LHCN-M2 (cell line): Measurements from ENCODE around the genes PRDM5, CCNA2 and IL21.

GRCh38 chr4:119011074-119011305 is 122.3 kb downstream of the SYNPO2 start:
- RAMPAGE, long total RNA = no peak

- RAMPAGE, long total RNA = no peak
Observed at GRCh38 chr4:119266938-119267572, 33.4 kb downstream of the C4orf3 start.

DNA sequence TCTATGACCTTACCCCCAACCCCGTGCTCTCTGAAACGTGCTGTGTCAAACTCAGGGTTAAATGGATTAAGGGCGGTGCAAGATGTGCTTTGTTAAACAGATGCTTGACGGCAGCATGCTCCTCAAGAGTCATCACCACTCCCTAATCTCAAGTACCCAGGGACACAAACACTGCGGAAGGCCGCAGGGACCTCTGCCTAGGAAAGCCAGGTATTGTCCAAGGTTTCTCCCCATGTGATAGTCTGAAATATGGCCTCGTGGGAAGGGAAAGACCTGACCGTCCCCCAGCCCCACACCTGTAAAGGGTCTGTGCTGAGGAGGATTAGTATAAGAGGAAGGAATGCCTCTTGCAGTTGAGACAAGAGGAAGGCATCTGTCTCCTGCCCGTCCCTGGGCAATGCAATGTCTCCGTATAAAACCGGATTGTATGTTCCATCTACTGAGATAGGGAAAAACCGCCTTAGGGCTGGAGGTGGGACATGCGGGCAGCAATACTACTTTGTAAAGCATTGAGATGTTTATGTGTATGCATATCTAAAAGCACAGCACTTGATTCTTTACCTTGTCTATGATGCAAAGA is 74.6 kb upstream of the FABP2 start:
- RAMPAGE, long total RNA = no peak

- RAMPAGE, long total RNA = no peak
Observed at GRCh38 chr4:119454014-119454695, 132.2 kb upstream of the FABP2 start.

- RAMPAGE, long total RNA = no peak
Observed at GRCh38 chr4:119476115-119476475, 152.5 kb downstream of the PDE5A start.

GRCh38 chr4:119626387-119626835 is 2.2 kb downstream of the PDE5A start:
- RAMPAGE, long total RNA = no peak

DNA sequence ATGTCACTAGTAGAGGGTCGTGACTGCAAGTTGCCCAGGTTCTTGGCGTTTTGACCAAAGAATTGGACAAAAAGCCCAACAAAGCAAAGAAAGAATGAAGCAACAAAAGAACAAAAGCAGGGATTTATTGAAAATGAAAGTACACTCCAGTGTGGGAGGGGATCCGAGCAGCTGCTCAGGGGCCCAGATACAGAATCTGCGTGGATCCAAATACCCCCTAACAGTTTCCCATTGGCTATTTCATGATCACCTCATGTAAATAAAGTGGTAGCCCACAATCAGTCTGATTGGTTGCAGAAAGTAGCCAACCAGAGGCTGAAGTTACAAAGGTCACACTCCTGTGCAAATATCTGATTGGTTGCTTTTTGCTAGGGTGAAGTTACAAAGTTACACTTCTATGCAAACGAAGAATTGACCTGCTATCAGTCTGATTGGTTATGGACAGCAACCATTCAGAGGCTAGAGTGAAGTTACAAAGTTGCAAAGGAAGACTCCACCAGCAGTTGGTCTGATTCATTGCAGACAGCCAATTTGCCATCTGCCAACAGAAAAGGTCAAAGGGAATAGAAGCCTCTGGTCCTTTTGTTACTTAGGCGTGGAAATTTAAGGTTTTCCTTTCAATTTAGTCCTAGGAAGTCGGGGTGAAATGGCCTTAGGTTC is 377.8 kb downstream of the PRDM5 start:
- RAMPAGE, long total RNA = no peak

GRCh38 chr4:120757522-120758332 is 164.8 kb downstream of the PRDM5 start:
- RAMPAGE, long total RNA = no peak

GRCh38 chr4:120922498-120923460 is at the start of gene PRDM5:
TSS of gene PRDM5 (minus strand) at chr4:120922726.
- RAMPAGE, long total RNA = no peak

- RAMPAGE, long total RNA = no peak
Observed at GRCh38 chr4:121072976-121073344, 625 bp upstream of the NDNF start.

DNA sequence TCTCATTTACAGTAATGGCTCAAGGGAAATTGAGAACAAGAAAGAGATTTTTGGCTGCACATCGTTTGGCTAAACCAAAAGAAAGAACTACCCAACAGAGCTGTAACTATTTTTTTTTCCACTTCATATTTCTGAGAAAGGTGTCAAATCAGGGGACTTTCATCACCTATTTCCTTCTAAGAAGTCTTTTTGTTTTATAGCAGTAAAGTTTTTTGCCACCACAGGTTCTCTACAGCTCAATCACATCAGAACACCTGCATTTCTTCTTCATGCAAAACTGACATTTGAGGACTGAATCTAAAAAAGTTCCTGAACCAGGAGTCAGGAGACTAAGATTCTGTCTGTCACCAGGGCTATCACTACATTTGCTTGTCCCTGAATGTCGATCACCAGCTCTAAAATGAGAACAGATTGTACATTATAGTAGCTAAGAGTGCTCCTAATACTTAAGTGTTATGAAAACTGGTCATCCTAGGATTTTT is 57.6 kb upstream of the TNIP3 start:
- RAMPAGE, long total RNA = no peak

DNA sequence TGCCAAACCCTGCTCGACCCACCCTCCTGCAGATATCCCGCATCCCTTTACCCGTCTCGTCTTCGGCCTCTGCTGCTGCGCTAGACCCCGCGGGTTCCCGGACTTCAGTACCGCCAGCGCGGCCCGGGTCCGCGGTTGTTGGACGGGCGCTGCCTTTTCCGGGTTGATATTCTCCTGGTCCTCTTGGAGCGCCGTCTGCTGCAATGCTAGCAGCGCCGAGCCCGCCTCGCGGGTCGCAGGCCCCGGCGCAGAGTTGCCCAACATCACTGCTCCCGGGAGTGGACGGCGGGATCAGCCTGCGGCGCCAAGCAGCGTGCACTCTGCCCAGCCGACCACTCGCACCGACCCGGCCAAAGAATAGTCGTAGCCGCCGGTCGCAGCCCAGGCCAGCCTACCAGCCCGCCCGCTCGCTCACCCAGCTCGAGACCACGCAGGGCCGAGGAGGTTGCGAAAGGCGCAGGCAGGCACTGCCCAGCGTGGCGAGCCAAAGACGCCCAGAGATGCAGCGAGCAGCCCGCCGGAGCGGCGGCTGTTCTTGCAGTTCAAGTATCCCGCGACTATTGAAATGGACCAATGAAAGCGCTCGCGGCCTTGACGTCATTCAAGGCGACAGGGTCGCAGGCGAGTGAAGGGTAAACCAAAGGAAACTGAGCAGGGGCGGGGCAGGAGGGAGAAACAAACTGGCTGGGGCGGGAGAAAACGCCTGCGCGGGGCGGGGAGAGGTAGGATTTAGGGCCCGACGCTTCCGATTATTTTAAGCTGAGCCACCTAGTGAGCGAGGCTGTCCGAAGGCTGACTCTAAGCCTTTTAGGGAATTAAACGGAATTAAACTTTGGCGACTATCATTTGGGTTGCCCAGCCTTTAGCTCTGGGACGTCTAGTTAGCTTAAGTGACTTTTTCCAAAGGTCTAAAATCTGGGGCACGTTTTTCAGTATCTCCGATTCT is at the start of gene CCNA2:
TSS of gene CCNA2 (minus strand) at position 519 of the 946 bp plus-strand sequence.
- RAMPAGE, long total RNA = start-site peak on the minus strand centred at position 497 of the sequence, 49 bp wide, 326 reads

DNA sequence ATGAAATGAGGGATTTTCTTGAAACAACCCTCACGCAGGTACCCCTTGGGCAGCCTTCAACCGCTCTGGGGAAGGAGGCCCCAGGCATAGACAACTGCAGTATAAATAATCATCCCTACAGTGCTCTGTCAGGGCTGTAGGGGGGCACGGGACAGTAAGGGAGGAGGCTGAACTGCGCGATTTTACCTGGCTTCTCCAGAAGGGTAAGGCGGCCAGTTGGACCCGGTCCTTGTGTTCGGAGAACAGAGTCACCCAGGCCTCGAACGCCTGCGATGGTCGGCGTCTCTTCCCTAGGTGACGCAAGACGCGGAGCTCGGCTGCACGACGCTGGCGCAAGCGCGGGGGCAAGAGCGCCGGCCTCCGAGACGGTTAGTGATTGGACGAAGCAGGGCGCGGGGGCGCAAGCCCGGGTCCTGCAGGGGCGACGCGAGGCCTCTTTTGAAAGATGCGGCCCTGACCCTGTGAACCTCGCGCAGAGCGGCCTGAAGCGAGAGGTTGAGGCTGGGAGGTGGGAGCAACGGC is 328 bp downstream of the ADAD1 start:
- RAMPAGE, long total RNA = no peak

- RAMPAGE, long total RNA = no peak
Observed at GRCh38 chr4:122578210-122579183, 42.4 kb downstream of the IL21 start.

DNA sequence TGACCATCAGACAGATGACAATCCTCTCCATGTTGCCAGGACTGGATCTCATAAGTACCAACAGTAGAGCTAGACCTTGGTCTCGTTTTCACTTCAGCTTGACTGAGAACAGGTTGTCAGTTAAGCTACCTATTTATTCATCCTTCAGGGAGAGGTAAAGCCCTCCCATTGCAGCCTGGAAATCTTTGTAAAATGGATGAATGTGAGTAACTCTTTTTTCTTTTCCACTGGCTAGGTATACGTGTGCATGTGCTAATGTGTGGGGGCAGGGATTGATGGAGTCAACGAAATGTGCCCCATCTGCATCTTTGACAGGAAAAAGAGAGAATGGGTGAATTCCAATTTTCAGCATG is at the start of gene IL21:
TSS of gene IL21 (minus strand) at position 107 of the 353 bp plus-strand sequence.
- RAMPAGE, long total RNA = no peak

DNA sequence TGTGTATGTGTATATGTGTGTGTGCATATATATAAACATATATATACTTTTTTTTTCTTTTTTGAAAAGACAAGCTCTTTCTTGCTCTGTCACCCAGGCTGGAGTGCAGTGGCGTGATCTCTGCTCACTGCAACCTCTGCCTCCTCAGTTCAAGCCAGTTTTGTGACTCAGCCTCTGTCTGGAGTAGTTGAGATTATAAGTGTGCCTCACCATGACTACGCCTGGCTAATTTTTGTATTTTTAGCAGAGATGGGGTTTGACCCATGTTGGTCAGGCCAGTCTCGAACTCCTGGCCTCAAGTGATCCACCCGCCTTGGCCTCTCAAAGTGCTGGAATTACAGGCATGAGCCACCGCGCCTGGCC is 33.2 kb downstream of the BBS12 start:
- RAMPAGE, long total RNA = no peak

- RAMPAGE, long total RNA = no peak
Observed at GRCh38 chr4:122798569-122798867, 28.1 kb upstream of the FGF2 start.

DNA sequence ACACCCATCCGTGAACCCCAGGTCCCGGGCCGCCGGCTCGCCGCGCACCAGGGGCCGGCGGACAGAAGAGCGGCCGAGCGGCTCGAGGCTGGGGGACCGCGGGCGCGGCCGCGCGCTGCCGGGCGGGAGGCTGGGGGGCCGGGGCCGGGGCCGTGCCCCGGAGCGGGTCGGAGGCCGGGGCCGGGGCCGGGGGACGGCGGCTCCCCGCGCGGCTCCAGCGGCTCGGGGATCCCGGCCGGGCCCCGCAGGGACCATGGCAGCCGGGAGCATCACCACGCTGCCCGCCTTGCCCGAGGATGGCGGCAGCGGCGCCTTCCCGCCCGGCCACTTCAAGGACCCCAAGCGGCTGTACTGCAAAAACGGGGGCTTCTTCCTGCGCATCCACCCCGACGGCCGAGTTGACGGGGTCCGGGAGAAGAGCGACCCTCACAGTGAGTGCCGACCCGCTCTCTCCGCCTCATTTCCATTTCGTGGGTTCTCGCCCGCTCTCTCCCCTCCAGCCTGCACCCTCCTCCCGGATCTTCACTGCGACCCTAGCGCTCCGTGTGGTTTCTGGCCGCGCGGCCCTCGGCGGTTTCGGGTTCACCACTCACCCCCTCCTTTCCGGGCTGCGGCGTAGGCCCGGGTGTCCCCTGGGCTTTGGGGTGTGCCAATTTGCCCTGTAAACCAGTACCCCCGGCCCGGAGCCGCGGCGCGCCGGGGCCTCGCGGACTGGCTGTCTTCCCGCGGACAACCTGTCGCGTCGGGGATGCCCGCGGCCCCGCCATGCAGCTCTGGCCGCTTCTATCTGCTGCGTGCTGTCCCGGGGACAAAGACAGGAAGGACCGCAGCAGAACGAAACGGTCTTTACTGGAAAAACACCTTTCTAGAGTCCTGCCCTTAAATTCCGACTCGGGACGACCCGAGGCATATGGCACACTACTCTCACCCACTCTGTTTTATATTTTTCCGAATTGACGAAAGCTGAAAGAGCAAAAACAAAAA is 583 bp downstream of the FGF2 start:
- RAMPAGE, long total RNA = no peak

- RAMPAGE, long total RNA = no peak
Observed at GRCh38 chr4:123340119-123340791, 56.3 kb upstream of the SPRY1 start.

- RAMPAGE, long total RNA = no peak
Observed at GRCh38 chr4:123350085-123350514, 46.5 kb upstream of the SPRY1 start.